Duodenum (tissue), 1 donor: ENCODE results near the genes ARAF, SSX5, MAGIX, PLP2 and CCDC22.

DNA sequence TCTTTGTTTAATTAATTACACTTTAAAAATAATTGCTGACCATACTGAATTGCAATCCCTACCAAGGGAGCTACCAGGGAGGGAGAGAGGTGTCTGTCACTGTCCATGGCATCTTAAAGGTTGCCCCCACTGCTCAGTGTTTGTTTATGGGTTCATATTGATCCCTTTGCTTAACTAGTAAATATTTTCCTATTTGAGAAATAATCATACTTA lies 6.2 kb upstream of the ARAF start:
- PRO-cap: no peak

DNA sequence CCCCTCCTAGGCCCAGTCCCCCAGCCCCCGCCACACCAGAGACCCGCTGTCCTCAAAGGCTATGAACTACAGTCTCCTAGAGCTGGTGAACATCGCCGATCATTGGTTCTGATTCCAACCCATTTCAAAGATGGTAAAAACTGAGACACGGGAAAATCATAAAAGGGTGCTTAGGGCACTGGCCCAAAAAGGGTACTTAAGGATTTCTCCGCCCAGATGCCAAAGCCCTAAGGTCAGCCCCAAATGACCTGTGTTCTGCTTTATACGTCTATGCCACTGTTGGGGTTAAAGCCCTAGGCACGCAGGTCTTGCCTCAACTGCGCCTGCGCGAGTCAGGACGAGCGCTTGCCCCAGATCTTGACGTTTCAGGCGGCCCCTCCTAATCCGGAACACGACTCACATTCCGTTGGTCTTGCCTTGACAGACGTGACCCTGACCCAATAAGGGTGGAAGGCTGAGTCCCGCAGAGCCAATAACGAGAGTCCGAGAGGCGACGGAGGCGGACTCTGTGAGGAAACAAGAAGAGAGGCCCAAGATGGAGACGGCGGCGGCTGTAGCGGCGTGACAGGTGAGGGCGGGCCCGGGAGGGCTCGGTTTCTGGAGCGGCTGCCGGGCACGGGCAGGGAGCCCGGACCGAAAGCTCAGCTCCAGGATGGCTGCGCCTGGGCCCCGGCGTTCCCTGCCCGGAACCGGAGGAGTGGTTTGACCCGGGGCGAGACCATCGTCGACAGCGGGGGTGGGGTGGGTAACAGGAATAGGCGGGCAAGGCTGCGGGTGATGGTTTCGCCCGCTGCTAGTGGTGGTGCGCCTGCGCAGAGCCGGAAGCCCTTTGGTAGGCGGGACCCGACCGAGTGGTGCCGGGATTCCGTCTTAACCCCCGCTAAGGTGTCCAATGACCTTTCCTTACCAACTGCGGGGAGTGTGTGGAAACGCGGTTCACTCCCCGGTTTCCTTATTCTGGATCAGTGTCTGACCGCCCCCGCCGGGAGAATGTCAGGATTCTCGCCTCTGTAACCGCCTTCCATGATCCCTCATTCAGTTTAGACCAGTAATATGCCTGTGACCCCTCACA lies at the start of gene ARAF:
Gene ARAF (plus strand): TSS at position 522 of the 1,072 bp plus-strand sequence.
- PRO-cap: bidirectional peak, plus-strand start at position 523 of the sequence, minus-strand start at position 310 of the sequence; bidirectional peak, plus-strand start at position 909 of the sequence, minus-strand start at position 795 of the sequence

DNA sequence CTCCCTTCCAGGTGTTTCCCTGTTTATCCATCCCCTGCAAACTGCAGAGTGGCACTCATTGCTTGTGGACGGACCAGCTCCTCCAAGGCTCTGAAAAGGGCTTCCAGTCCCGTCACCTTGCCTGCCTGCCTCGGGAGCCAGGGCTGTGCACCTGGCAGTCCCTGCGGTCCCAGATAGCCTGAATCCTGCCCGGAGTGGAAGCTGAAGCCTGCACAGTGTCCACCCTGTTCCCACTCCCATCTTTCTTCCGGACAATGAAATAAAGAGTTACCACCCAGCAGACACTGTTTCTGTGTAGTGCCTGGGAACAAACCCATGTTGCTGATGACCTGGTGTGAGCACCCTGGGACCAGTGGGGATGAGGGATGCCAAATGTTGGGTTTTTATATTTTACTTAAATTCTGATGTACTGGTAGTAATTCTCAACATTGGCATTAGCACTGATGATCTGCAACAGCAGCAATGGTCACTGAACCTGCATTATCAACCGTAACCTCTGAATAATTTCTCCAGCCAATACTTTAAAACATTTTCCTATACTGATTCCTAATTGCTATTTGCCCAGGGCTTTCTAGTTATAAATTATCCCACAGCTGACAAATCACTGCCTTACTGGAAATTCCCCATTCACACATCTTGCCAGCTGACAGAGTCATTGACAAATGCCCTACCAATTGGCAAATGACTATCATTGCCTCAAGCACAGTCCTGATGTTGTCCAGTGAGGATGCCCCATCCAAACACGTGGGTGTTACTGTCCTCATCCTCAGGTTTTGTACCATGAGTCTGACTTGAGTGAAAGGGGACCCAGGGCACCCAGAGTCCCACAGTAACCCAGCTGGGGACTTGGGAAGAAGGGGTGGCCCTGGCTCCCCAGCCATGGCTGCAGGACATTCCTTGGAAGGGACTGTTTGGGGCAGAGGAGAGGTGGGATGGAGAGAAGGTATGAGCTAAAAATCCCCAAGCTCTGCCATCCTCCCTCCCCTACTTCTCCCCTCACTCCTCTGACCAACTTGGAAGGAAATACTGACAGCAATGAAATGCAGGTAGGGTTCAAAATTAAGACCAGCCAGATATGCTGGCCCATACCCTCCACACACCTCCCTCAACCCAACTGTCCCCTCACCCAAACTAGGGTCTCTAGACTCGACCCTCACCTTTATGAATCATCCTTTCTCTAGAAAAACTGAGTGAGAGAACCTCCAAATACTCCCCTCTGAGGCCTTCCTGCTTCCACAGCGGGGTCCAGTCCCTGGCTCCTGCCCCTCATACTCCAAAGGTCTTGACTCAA lies 4.7 kb downstream of the TIMP1 start:
- PRO-cap: no peak

DNA sequence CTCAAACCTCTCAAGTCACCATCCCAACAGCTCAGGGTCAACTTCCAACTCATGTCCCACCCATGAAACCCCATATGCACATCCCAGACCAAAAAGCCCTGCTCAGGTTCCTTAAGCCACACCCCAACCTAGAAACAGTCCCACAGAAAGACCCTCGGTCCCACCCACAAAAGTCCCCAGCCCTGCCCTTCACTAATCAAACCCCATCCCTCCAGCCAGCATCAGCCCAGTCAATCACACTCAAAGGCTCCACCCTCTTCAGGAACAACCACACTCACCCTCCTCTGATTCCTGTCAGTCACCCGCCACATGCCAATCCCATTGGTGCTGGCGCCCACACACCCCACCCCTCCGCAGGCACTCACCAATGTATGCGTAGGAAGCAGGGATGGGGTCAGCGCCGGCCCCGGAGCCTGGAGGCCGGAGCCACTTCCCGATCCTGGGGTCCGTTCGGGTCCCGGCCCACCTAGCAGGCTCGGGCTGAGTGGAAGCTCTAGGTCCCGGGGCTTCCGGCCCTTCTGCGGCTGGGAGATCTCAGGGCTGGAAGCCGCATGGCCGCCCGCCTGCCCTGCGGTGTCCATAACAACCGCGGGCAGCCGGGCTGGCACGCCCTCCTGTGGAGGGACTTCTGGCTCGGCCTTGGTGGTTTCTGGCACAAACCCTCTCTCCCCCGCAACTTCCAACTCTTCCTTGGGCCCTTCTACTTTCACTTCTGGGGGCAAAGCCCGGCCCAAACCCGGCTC lies 7.8 kb upstream of the CFP start:
- PRO-cap: no peak

GRCh38 chrX:47863225-47863627 lies 26.5 kb downstream of the ZNF81 start:
- PRO-cap: no peak

- PRO-cap: no peak
Measured at GRCh38 chrX:48002214-48002867, 1.4 kb downstream of the ZNF182 start.

DNA sequence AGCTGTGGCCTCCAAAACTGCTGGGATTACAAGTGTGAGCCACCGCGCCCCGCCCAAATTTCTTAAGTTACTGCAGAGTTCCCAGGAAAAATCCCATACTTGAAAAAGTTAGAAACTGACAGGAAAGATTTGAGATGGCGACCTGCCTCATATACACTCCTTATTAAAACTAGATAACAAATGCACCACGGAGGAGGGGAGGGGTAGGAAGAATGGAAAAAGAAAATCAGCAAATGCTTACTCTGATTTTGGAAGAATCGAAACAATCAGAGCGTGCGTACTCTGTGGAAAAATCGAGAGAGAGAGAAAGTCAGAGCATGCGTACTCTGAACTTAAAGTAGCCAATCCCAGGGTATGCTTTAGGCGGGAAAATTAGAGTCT lies at the start of gene SSX5:
Gene SSX5 (minus strand): TSS at position 306 of the 381 bp plus-strand sequence.
- PRO-cap: no peak

DNA sequence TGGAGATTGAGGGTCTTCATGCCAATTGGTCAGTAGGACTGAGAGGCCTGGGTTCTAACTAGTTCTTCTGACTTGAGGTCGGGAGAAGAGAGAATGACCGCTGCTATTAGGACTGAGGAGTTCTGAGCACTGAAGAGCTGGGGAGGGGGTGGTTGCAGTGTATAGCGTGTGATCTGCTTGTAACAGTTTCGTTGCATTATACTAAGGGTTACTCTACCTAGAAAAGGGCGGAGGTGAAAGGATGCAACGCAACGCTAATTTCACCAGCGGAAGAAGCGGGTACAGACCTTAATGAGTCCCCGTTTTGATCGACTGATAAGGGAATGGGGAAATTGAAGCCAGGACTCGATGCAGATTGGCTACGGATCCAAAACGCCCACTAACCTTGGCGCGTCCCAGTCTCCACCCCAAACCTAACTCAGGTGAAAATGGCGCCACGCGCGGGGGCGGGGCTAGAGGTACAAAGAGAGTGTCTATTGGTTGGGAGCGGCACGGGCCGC lies 295 bp upstream of the EBP start:
- PRO-cap: bidirectional peak, plus-strand start outside the sequence, minus-strand start at position 306 of the sequence

DNA sequence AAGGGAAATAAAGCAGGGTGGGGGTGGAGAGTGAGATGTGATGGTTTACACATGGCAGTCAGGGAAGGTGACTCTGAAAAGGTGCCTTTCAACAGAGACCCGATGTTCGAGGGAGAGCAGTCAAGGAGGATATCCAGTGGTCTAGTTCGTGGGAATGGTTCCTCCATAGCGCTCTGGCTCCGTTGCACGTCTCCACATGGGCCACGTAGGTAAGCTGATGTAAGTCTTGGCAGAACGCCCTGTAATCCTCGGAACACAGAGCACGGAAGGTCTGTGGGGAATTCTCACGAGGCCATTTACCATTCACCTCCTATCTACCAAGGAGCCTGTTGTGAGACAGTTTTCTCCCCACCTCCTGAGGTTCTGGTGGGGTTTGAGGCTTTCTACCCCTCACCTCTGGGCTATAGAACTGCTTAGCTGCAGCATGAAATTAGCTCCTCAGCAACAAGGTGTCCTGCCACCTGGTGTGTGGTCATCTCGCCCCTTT lies 7.5 kb upstream of the WDR13 start:
- PRO-cap: bidirectional peak, plus-strand start at position 279 of the sequence, minus-strand start at position 175 of the sequence

- PRO-cap: no peak
Measured at GRCh38 chrX:48831763-48832516, 3.5 kb downstream of the PCSK1N start.

- PRO-cap: no peak
Measured at GRCh38 chrX:48920357-48920965, 1.6 kb upstream of the PIM2 start.

GRCh38 chrX:48922414-48922751 lies 3.6 kb upstream of the PIM2 start:
- PRO-cap: no peak

DNA sequence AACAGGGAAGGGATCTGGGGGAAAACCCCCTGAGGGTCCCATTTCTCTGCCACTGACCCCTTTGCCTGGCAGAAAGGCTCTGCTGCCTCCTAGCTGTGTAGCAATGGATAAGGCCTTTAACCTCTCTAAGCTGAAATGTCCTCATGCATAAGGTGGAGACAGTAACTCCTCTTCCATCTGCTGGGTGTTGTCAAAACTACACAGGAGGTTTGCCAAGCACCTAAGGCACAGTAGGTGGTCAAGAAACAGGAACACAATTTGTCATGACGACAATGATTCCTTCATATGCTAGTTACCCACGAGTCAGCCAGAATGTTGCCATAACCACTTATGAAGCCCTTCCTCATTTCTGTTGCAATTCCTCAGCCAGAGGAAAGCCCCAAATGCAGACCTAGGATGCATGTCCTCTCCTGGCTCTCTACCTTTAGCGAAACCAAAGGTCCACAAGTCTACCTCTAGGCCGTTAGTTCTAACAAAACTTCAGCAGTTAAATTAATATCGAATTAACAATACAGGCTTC lies 18.8 kb upstream of the PIM2 start:
- PRO-cap: no peak

DNA sequence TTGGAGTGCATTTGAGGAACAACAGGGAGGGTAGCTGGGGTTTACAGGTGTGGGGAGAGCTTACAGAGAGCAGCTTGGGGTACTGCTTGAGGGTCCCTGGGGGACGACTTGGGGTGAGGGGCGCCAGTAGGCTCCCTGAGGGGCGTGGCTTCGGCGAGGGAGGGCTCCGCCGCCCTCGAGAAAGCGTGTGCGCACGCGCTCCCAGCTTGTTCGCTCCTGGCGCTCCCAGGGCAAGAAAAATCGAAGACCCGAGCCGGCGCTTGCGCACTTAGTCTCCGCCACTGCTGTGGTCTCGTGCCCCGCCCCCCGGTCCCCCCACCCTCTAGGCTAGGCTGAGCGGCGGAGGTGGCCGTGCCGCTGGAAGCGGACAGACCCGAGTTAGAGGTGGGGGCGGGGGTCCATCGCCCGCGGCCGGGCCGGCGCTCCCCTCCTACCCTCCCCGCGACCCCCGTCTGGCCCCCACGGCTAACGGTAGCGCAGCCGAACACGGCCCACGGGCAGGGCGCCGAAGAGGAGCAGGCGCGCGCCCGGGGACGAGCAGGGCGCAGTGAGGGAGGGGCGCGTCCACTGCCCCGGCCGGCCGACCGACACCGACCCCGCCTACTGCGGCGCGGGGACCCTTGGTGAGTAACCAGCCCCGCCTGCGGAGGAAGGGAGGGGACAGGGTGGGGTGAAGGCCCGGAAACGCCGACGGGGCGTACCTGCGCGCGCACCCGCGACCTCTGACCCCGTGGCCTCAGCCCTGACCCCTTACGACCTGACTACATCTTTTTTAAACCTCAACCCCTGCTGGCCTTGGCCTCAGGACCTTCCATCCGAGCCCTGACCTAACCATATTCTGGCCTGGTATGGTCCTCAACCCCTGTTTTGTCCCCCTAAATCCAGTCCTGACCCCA lies 5.3 kb upstream of the CCDC120 start:
- PRO-cap: bidirectional peak, plus-strand start at position 233 of the sequence, minus-strand start at position 218 of the sequence; unidirectional peak, minus-strand start at position 643 of the sequence

DNA sequence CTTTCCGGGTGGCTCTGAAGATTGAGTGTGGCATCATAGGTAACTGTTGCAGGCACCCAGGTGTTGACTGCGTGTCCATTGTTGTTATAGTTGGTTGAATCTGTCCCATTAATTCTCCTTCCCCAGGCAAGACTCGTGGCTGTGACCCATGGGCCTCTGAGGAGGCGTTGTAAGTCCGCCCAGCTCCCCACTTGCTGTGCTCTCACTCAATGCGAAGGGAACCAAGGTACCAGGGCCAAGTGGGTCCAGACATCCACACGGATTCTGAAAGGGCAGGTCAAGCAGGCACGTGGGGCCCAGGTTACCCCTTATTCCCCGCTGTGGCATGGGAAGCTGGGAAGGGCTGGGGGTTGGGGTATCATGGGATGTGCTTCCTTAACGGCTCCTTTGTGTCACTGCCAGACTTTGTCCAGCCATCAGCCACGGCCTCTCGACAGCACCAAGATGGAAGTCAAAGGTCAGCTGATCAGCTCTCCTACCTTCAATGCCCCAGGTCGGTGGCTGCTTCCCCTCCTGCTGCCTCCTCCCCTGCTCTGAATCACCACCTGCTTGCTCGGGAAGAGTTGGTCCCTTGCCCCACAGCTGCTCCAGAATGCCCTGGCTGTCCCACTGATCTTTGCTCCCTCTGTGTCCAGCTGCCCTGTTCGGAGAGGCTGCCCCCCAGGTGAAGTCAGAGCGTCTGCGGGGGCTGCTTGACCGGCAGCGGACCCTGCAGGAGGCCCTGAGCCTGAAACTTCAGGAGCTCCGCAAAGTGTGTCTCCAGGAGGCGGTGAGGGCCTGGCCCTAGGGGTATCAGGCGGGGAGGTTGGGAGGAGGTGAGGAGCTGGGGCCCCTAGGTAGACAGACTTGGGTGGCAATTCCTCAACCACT lies 3.3 kb downstream of the CCDC120 start:
- PRO-cap: no peak

DNA sequence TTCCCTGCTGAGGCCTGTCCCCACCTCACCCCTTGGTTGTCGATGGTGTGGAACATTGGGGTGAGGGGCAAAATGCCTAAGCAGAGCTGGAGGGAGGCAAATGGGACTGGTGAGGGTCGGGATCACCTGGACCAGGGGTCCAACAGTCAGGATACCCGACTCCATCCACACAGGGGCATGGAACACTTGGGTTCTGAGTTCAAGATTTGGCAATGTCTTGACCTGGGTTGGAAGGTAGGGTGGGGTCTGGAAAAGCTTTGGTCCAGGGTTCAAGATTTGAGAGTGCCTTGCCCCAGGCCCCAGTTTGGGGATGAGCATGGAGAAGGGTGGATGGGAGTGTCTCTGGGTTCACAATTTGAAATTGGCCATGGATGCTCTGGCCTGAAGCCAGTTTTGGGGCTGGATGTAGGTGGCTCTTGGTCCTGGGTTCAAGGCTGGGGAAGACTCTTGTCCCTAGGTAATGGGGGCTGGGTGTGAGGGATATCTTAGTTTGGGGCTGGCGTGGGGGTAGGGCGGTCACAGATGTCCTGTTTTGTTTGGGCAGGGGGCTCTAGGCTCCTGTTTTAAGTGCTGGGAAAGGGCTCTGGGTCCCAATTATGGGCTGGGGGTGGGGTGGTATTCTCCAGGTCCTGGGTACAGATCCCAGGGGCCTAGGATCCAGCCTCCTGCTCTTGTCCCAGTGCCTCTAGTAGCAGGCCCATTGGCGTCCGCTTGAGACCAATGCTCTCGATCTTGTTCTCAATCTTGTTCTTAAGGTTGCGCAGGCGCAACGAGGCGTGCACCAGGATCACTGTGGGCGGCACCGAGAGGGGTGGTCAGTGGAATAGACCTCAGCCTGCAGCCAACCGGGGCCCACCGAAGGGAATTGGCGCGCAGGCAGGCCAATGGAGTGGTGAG lies 2.3 kb downstream of the PRAF2 start:
- PRO-cap: no peak

DNA sequence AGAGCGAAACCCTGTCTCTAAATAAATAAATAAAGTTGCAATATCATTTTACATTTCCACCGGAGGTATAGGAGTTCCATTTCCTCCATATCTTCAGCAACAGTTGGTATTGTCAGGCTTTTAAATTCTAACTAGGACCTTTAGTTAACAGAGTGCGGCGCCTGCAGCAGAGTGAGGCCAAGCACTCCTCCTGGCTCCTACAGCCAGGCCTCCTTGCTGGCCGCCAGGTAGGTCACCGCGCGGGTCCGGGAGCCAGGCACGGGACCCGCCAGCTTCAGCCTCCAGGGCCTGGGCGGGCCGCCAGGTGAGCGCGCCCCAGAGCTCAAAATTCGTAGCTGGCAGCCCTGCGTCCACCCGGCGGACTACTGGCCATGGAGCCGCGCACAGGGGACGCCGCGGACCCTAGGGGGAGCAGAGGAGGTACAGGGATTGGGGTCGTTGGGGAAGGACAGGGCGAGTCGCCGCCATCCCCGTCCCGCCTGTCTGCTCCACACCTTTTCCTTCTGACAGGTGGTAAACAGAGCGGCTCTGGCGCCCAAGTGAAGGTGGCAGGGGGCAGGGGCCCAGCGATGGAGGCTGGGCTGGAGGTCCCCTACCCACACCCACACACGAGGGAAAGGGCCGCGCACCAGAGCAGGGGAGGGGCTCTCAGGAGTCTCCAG lies at the start of gene MAGIX:
Gene MAGIX (plus strand): TSS at position 240 of the 662 bp plus-strand sequence.
- PRO-cap: no peak

DNA sequence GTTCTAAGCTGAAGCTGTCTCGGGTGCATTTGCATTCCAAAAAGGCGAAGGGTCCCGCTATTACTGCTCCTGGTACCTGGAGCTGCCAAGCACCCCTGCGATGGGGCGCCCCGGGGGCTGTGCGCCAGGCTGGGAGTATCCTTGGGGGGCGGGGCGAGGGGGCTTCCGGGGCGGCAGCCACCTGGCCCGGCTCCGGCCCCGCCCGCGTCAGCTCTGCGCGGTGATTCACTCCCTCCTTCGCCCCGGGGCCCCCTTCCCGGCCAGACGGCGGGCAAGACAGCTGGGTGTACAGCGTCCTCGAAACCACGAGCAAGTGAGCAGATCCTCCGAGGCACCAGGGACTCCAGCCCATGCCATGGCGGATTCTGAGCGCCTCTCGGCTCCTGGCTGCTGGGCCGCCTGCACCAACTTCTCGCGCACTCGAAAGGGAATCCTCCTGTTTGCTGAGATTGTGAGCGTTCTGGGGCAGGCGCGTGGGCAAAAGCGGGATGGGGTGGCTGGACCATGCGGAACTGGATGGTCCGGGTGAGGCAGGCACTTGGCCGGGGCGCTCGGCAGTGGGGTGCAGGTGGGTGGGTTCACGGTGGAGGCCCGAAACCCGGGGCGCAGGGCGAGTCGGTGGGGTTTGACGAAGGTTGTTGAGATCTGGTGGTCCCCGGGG lies at the start of gene PLP2:
Gene PLP2 (plus strand): TSS at position 253 of the 661 bp plus-strand sequence.
- PRO-cap: bidirectional peak, plus-strand start at position 263 of the sequence, minus-strand start at position 131 of the sequence

GRCh38 chrX:49204630-49205261 lies 4.8 kb upstream of the SYP start:
- PRO-cap: no peak

DNA sequence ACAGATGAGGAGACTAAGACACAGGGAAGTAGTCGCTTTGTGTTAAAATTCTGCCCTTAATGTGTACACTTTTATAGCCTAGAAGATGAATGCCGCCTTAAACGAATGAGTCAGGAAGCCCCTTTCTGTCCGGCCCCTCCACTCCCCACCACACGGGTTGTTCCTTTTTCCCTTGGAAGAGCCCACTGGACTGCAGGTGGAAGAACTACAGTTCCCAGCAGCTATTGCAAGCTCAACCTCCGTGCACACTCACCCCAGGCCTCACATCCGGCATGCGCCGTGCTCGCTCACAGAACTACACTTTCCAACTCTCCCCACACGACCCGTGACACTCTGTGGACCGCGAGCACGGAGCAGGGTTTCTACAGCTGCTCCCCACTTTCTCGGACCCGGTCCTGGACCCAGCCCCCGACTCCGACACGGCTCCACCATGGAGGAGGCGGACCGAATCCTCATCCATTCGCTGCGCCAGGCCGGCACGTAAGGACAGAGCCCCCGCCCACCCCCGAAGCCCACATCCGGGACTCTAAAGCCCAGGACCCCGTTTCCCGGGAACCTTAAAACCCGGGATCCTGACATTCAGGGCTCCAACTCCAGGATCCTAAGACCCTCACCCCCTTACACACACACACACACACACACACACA lies at the start of gene CCDC22:
Gene CCDC22 (plus strand): TSS at position 264 of the 647 bp plus-strand sequence.
- PRO-cap: unidirectional peak, plus-strand start at position 328 of the sequence; unidirectional peak, minus-strand start at position 482 of the sequence